Measurements from ENCODE around the genes FURIN, HDDC3, RCCD1 and SLCO3A1.

DNA sequence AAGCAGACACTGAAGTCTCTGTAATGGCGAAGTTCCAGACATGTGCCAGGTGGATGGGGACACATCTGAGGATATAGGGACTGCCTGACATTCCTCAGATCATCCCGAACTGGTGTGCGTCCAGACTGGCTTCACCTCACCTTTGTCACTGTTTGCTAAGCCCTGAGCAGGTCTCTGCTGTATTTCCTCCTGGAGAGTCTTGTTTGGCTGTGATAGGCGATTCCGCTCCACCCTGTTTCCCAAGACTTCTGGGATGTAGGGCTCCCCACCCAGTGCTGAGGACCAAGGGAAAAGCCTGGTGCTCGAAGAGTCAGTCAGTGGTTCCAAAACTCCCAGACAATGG is 11.1 kb upstream of the FURIN start:
- PRO-cap, result no peak
- RAMPAGE, long total RNA, 2 experiments, result no peak in any of the 2 experiments

- PRO-cap, result no peak
- RAMPAGE, long total RNA, 2 experiments, result no peak in any of the 2 experiments
Measured at GRCh38 chr15:90857907-90858299, 10.5 kb upstream of the FURIN start.

DNA sequence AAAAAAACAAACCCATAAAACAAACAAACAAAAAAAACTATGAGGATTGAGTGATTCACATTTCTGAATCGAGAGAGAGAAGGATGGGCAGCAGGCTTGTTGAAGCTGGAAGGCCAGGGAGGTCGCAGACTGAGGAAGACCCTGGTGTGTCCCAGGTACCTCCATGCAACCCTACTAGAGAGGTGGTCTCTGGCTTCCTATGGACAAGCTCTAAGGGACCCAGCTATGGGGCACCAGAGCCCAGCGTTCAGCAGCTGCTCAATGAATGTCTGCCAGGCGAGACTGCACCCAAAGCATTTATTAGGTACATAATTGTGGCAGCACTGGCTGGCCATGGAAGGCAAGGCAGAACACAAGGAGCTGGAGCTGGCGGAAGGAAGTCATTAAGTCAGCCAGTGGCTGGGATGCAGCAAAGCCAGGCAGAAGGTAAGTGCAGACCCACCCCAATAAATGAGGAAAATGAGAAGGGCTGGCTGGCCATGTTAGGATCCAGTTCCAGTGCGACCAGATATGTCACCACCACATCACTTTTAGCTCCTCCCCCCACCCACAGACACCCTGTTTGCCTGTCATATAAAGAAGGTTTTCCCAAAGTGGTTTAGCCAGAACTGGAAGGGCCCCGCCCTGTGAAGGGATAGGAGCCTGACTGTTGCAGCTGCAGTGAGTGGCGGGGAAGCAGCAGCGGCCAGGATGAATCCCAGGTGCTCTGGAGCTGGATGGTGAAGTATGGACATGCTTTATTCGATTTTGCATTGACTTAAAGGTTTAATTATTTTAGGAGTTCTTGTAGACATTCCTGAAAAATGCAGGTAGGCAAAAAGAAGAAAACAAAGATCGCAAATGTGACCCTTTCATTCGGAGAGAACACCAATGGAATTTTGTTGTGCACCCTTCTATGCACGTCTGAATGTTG is at the start of gene FURIN:
Gene FURIN, plus strand, starts transcription at position 601 of the 913 bp plus-strand sequence.
- PRO-cap, result unidirectional peak, plus-strand start at position 601 of the sequence
- RAMPAGE, long total RNA, 2 experiments, result no peak in any of the 2 experiments

DNA sequence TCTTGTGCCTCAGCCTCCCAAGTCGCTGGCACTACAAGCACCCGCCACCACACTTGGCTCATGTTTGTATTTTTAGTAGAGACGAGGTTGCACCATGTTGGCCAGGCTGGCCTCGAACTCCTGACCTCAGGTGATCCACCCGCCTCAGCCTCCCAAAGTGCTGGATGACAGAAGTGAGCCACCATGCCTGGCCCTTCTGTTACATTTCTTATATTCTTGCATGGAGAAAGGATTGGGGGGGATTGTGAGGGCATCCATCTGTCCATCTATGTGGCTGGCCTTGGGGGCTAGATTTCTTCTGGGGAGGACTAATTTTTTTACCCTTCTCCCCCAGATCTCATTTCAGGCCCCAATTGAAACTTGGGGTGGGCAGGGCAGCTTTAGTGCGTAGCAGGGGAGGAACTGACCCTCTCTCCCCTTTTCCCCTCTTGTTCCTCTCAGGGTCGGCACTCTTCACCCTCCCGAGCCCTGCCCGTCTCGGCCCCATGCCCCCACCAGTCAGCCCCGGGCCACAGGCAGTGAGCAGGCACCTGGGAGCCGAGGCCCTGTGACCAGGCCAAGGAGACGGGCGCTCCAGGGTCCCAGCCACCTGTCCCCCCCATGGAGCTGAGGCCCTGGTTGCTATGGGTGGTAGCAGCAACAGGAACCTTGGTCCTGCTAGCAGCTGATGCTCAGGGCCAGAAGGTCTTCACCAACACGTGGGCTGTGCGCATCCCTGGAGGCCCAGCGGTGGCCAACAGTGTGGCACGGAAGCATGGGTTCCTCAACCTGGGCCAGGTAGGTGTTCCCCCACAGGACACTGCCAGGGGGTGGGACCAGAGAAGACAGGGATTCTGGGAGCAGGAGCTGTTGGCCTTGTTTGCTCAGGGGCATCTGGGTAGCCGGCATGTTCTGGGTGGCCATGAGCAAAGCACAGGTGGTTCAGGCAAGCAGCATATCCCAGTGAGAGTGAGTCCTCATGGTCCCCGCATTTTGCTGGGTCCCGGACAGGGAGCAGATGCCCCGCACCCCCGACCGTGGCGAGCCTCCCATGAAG is 7.1 kb downstream of the FURIN start:
- PRO-cap, result no peak
- RAMPAGE, long total RNA, 2 experiments, result no peak in any of the 2 experiments

DNA sequence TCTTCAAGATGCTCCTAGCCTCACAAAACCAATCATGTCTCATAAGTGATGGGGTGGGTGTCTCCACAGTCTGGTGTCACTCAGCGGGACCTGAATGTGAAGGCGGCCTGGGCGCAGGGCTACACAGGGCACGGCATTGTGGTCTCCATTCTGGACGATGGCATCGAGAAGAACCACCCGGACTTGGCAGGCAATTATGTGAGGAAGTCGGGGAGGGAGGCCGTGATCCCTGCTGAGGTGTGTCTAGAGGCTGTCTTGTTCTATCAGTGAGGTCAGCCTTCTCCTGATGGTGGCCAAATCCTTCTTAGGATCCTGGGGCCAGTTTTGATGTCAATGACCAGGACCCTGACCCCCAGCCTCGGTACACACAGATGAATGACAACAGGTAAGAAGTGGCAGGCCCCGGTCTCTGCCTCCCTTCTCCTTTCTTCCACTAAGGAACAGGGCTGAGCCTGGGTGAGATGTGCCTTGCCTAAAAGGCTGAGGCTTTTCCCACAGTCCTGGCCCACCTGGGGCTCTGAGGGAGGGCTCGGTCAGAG is 7.4 kb upstream of the FES start:
- PRO-cap, result no peak
- RAMPAGE, long total RNA, 2 experiments, result no peak in any of the 2 experiments

DNA sequence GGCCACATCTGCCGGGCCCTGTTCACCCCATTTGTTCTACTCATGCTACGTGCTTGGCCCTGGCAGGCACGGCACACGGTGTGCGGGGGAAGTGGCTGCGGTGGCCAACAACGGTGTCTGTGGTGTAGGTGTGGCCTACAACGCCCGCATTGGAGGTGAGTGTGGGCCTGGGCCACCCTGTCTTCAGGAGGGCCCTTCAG is 6.9 kb upstream of the FES start:
- PRO-cap, result no peak
- RAMPAGE, long total RNA, 2 experiments, result no peak in any of the 2 experiments

DNA sequence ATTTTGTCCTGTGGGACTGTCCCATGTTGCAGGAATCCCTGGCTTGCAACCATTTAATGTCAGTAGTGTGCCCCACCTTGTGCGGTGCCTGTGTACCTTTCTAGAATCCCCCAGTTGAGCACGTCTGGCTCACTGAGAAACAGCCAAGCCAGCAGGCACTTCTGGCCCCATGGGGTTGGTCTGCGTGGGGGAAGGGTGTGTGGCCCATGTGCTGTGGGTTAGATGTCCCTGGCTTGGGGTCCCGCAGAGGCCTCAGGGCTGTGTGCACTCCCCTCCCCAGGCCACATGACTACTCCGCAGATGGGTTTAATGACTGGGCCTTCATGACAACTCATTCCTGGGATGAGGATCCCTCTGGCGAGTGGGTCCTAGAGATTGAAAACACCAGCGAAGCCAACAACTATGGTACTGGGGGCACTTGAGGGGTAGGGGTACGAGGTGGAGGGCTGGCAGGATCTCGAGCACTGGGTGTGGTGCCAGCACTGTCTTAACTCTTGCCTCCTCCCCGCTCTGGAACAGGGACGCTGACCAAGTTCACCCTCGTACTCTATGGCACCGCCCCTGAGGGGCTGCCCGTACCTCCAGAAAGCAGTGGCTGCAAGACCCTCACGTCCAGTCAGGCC is 3.8 kb upstream of the FES start:
- PRO-cap, result no peak
- RAMPAGE, long total RNA, 2 experiments, result no peak in any of the 2 experiments

- PRO-cap, result no peak
- RAMPAGE, long total RNA, 2 experiments, result no peak in any of the 2 experiments
Measured at GRCh38 chr15:90883349-90883728, 965 bp upstream of the FES start.

GRCh38 chr15:90883729-90884226 is 526 bp upstream of the FES start:
- PRO-cap, result no peak
- RAMPAGE, long total RNA, 2 experiments, result no peak in any of the 2 experiments

DNA sequence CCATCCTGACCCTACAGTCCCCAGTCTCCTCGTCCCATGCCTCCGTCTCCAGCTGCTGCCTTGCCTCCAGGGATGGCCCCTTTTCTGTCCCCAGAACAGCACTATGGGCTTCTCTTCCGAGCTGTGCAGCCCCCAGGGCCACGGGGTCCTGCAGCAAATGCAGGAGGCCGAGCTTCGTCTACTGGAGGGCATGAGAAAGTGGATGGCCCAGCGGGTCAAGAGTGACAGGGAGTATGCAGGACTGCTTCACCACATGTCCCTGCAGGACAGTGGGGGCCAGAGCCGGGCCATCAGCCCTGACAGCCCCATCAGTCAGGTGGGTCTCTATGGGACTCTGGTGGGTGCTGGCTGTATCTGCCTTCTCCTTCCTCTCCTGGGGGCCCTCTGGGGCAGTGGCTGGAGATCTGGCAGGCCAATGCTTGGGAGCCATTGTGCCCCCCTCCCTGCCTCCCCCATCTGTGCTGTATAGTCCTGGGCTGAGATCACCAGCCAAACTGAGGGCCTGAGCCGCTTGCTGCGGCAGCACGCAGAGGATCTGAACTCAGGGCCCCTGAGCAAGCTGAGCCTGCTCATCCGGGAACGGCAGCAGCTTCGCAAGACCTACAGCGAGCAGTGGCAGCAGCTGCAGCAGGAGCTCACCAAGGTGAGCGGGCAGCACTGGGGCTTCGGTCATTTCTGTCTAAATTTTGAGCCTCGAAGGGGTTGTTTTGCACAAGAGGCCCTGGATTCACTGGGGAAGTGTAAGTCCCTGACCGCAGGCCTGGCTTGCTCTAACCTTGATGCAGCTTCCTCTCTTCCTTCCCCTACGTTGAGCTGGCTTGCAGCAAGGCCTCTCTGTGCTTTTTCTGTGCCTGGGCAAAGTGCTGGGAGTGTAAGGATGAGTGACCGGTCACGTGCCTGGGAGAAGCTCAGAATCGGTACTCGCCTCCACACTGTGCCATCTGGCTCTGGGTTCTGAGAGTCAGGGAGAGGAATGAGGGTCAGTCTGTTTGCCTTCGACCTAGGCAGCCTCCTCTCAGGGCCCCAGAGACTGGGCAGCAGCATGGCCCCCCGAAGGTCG is 969 bp downstream of the FES start:
- PRO-cap, result no peak
- RAMPAGE, long total RNA, 2 experiments, result no peak in any of the 2 experiments

GRCh38 chr15:90918183-90918579 is 14.2 kb downstream of the HDDC3 start:
- PRO-cap, result unidirectional peak, minus-strand start at chr15:90918276
- RAMPAGE, long total RNA, 2 experiments, result no peak in any of the 2 experiments

DNA sequence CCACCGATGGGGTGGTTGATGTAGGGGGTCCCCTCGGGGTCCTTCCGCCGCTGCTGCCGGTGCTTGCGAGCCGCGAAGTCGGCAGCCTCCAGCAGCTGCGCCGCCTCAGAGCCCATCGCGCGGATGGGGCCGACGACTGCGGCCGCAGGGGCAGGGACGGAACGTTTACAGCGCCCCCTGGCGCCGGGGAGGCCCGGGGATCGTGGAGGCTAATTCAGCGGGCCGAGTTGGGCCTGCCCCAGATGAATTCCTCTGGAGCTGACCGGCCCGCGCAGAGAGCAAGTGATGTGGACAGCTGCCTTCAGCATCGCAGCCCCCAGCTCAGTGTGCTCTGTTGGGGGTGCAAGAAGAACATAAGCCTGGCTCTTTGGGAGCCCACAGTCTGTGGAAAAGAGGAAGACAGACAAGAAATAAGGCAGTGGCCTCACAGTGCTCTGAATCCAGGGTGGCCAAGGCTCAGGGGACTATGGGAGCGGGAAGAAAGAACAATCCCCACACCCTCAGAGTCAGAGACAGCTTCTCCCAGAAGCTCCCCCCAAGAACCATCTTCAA is at the start of gene HDDC3:
Gene HDDC3, minus strand, starts transcription at position 125 of the 552 bp plus-strand sequence.
- PRO-cap, result bidirectional peak, plus-strand start at position 241 of the sequence, minus-strand start at position 125 of the sequence
- RAMPAGE, long total RNA, 2 experiments, result start-site peak on the minus strand in 2 of 2 experiments, centred at positions 112 to 128 of the sequence, 38 to 65 reads per replicate

DNA sequence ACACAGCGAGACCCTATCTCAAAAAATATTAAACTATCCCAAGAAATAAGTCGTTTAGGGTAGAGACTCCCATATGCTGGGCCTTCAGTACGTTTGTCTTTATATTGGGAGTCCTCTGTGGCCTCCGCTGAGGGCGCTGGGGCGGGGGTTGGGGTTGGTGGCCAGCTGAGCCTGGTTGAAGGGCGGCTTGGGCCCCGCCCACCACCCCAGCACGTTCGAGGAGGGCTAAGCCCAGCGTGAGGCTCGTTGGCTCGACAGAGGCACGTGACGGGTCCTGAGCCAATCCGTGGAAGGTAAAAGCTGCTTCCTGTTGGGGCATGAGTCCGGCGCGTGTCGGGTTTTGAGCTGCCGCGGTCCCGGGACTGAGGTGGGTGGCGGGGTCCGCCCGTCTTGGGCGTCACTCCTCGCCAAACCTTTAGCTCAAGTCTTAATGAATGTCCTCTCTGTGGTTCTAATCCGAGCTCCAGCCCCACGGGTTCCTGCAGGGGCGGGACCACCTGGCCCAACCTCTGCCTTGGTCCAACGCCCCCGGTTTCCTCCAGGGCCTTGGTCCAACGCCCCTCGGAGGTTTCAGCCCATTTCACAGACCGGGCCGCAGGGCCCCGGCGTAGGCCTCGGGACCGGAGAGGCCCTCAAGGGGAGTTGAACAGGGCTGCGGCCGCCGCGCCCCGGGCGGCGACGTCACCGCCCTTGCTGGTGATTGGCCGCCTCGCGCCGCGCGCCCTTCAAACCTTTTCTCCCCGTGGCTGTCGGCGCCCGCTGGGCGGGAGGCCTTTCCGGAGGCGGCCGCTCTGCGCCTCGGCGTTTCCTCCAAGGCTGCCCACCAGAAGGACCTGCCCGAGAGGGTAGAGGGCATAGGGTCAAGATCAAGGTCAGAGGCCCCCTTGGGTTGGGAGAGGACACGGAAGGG is at the start of gene RCCD1:
Gene RCCD1, plus strand, starts transcription at position 303 of the 910 bp plus-strand sequence.
- PRO-cap, result unidirectional peak, plus-strand start at position 320 of the sequence
- RAMPAGE, long total RNA, 2 experiments, result no peak in any of the 2 experiments

- PRO-cap, result no peak
- RAMPAGE, long total RNA, 2 experiments, result no peak in any of the 2 experiments
Measured at GRCh38 chr15:90983781-90984259, 10.5 kb downstream of the PRC1 start.

- PRO-cap, result no peak
- RAMPAGE, long total RNA, 2 experiments, result no peak in any of the 2 experiments
Measured at GRCh38 chr15:90993066-90993469, 1.3 kb downstream of the PRC1 start.

- PRO-cap, result no peak
- RAMPAGE, long total RNA, 2 experiments, result no peak in any of the 2 experiments
Measured at GRCh38 chr15:91055861-91056474, 33.6 kb upstream of the VPS33B start.

GRCh38 chr15:91536628-91537271 is 316.8 kb upstream of the SLCO3A1 start:
- PRO-cap, result no peak
- RAMPAGE, long total RNA, 2 experiments, result no peak in any of the 2 experiments

DNA sequence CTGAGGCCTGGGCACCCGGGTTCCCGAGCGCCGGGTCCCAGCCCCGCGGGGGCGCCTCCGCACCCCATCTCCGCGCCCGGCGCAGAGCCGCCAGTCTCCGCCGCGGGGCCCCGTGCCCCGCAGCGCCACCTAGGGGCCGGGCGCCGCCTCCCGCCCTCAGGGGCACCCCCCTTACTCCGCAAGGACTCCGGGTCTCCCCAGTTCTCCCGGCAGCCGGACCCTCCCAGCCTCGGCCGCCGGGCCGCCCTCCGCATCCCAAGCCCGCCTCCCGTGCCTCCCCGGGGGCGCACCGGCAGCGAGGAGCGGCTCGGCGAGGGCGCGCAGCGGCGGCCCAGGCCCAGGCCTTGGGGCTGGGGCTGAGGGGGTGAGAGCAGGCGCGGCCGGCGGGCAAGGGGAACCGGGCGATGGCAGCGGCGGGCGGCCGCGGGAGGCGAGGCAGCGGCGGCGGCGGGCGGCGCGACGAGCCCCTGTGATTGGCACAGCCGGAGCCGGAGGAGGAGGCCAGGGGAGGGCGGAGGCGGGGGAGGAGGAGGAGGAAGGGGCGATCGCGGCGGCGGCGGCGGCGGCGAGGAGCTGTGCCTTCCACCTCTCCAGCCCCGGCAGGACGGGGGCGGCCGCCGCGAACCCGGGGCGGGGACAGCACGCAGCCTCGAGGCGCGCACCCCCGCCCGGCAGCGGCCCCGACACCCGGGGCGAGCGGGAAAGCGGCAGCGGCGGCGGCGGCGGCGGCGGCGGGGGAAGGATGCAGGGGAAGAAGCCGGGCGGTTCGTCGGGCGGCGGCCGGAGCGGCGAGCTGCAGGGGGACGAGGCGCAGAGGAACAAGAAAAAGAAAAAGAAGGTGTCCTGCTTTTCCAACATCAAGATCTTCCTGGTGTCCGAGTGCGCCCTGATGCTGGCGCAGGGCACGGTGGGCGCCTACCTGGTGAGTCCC is at the start of gene SLCO3A1:
Gene SLCO3A1, plus strand, starts transcription at position 542 of the 931 bp plus-strand sequence.
- PRO-cap, result bidirectional peak, plus-strand start at position 200 of the sequence, minus-strand start at position 69 of the sequence; bidirectional peak, plus-strand start at position 544 of the sequence, minus-strand start at position 406 of the sequence
- RAMPAGE, long total RNA, 2 experiments, result no peak in any of the 2 experiments

DNA sequence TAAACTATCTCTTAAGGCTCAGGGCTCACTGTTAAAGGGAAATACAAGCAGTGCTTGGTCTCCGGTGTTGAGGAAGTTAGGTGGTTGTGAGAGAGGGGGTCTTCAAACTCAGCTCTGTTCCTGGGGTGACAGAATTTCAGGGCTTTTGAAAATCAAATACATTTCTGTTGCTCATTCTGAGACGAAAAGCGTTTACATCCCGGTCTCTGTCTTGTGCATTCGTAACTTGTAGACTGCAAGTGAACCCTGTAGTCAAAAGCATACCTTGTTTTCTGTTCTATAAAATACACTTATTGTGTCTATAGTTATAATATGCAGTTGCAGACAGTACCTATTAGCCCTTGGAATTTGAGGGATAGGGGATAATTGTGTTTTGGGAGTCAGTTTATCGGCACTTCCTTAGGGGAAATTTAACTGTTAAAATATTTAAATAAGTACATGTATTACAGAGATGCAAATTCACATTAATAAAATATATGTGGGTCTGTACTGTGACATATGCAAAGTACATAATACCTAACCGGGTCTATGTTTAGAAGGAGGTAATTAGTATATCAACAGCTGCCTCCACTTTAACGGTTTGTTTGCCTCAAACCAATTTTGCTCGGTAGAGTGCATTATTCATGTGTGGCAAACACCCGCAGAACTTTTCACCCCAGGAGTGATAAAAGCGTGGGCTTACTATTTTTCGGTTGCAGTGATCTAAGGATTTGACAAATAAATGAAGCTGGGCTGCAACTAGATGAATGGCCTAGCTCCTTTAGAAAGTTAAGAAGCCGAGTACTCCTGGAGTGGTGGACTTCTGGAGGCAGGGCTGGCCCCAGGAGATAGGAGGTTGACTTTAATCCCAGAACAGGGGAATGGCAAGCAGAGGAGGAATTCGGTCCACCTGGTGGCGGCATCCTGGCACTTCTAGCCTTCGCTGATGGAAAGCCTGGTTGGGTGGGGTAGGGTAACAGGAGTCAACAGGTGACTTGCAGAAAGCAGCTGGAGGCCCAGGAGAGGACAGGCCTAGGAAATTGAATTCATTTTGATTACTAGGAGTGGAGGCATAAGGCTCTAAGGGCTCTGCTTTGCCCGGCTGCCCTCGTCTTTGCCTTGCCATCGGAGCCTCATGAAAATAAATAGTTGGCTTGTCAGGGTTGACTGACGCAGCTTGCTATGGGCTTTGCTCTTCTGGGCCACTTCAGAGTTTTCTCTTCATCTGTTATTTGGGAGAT is 2.2 kb downstream of the SLCO3A1 start:
- PRO-cap, result no peak
- RAMPAGE, long total RNA, 2 experiments, result no peak in any of the 2 experiments

DNA sequence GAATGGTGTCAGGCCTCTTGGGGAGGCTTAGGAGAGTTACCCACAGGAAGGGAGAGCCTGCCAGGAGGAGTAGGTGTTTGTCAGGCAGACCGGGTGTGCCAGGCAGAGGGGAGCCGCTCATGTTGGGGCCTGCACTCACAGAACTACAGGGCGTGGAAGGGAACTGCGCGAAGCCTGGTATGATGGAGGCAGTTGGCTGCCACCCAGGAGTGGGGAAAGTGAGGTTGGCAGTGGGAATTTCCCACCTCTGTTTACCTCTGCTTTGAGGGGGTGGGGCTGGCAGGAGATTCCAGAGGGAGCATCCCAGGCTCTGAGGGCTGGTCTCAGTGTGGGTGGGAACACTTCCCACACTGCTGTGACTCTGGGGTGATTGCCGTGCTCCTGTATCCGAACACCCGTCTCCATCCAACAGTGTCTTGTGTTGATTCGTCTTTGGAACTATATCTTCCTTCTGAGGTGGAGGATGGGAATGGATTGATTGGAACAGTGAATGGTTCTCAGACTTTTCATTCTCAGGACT is 100.0 kb downstream of the SLCO3A1 start:
- PRO-cap, result no peak
- RAMPAGE, long total RNA, 2 experiments, result no peak in any of the 2 experiments